Helper T cell (primary cell): ENCODE results near the gene C5orf47.

GRCh38 chr5:173423220-173423930 lies 95.2 kb upstream of the STC2 start:
- PRO-cap, 2 experiments, result no peak in any of the 2 experiments

DNA sequence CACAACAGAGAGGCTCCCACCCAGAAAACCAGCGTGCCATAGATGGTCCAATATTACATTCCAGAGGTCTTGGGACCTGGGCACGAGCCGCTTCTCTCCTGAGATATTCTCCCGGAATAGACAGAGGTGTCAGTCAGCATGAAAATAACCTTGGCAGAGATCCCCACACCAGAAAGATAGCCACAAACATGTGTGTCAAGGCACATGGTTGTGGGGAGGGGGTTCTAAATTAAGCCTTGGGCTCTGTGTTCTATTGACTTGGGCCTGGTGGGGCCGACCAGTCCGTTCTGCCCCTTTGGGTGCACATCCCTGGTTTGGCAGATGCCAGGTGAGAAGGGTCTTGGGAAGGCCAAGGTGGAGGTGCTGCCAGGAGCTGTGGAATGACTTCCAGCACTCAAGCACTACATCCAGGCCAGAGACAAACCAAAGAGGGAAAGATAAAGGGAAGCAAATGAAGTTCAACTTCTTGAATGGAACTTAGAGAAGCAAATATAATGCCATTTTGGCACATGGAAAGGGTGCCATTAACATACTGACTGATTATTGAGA lies 78.3 kb downstream of the BOD1 start:
- PRO-cap, 2 experiments, result no peak in any of the 2 experiments

GRCh38 chr5:173673730-173674306 lies 57.4 kb upstream of the BOD1 start:
- PRO-cap, 2 experiments, result no peak in any of the 2 experiments

GRCh38 chr5:173714555-173715324 lies 98.3 kb upstream of the BOD1 start:
- PRO-cap, 2 experiments, result no peak in any of the 2 experiments

GRCh38 chr5:173728836-173729236 lies 112.4 kb upstream of the BOD1 start:
- PRO-cap, 2 experiments, result no peak in any of the 2 experiments

DNA sequence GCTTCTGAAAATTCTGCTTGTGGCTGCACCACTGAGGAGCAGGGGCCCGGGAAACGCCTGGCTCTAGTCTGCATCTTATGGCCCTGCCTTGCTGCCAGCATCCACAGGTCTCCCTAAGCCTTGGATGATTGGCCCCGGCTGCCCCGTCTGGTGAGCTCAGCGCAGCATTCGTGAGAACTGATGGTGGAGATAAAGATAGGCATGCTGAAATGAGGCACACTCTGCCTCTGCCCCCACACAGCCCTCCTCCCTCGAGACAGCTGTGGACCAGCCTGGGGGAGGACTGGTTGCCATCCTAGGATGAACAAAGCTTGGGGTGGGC lies 62.9 kb upstream of the CPEB4 start:
- PRO-cap, 2 experiments, result no peak in any of the 2 experiments

DNA sequence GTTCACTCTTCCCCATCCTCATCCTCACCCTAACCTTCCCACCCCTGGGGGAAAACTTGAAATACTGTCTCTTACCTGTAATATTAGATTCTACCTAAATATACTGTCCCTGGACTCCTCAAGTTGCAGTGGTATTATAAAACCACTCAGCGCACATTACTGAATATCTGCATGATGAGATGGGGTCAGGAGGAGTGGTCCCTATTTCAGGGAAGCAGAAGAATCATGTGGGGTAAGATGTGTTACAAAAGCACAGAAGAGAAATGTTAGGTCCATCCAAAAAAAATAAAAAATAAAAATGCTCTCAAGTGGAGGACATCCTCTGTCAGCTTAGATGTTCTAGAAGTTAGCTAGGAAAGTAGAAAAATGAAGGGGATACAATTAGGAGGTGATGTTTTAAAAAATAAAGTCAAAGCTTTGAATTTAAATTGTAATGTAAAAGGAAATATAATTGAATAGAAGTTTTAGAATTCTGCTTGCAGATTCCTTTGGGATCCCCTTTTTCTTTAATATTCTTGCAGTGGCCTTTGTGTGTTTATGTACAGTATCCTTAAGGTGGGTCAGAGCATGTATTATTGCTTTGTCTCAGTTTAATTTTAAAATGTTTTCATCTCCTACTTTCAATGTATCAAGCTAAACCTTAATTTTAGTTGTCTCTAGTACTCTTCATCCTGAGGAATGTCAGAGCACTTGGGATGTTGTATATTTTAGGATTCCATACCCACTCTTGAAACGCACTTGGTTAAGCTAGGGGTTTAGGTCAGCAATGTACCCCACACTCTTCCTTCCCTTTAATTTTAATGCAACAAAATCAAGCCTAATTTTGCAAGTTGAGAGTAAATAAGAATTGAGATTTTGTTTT lies 20.5 kb downstream of the CPEB4 start:
- PRO-cap, 2 experiments, result no peak in any of the 2 experiments

DNA sequence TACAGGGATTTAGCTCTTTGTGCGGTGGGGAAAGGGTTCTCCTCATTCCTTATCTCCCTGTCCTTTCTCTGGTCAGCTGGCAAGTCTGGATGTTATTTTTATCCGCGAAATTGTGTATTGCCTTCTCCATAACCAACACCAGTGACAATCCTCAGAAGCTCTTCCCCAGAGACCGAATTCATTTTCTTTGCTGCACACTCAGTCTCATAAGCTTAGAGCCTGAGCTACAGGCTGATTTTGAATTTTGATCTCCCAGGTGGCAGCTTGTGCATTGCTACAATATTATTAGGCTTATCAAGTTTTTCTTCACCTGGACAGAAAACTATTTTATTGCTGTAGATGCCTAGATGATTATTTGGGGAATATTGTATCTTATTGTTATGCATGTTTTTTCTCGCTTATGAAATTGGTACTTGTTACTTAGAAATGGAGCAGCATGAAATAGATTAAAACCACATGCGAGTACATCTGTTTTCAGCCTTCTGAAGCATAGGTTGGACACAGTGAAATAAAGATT lies 27.3 kb downstream of the CPEB4 start:
- PRO-cap, 2 experiments, result no peak in any of the 2 experiments

- PRO-cap, 2 experiments, result no peak in any of the 2 experiments
These were observed 31.9 kb downstream of the CPEB4 start for GRCh38 chr5:173920051-173920474.

GRCh38 chr5:173947608-173948233 lies 41.2 kb upstream of the C5orf47 start:
- PRO-cap, 2 experiments, result no peak in any of the 2 experiments

- PRO-cap, 2 experiments, result no peak in any of the 2 experiments
These were observed 16.1 kb upstream of the C5orf47 start for GRCh38 chr5:173972548-173973592.

- PRO-cap, 2 experiments, result no peak in any of the 2 experiments
These were observed at the start of gene C5orf47 for GRCh38 chr5:173989102-173989728. Gene C5orf47, plus strand, starts transcription at chr5:173989170.

DNA sequence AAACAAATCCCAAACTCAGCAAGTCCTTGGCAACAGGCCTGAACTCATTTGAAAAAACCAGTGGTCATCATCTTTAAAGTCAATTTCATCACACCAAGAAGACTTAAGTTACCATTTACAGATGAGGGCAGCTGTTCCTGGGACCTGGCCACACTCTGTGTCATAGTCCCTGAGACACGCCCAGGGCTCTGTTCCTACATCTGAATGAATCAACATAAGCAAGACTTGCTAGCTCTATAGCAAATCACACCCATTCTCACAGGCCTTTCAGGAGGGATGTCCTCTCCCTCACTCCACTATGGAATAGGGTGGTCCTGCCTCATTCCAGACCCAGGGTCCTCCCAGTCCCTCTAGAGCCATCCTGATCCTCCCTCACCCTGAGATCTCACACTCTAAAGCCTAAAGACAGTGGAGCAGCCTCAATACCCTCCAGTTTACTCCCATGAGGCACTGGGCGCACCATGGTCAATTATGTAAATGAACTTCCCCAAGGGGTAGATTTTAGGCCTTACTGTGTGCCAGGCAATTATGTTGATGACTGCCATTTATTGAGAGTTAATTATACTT lies 142.9 kb downstream of the NSG2 start:
- PRO-cap, 2 experiments, result no peak in any of the 2 experiments

- PRO-cap, 2 experiments, result no peak in any of the 2 experiments
These were observed 3.4 kb upstream of the MSX2 start for GRCh38 chr5:174720863-174721591.

DNA sequence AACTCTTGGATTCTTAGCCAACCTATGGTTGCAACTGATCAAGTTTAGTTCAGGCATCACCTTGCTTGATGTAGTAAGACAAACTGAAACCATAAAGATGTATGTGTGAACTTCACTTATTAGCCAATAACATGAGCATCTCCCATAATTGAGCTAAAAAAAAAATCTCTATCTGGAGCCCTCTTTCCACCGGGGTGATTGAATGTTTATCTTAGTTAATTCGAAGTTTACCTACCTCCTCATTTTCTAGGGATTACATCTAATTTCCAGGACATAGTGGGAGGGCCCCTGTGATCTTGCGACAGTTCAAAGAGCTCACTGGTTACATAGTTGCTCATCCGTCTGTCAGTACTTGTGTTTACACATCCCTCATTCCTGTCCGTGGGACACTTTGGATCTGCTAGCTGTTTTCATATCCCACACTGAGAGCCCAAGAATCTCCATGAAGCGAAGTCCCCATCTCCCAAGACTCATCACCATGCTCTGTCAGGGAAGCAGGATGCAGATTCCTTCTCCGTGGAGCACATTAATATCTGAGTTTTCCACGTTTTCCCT lies 10.4 kb upstream of the SFXN1 start:
- PRO-cap, 2 experiments, result no peak in any of the 2 experiments

GRCh38 chr5:175696364-175696743 lies 38.5 kb downstream of the HRH2 start:
- PRO-cap, 2 experiments, result no peak in any of the 2 experiments

GRCh38 chr5:175797479-175798108 lies 73.8 kb upstream of the CPLX2 start:
- PRO-cap, 2 experiments, result no peak in any of the 2 experiments

DNA sequence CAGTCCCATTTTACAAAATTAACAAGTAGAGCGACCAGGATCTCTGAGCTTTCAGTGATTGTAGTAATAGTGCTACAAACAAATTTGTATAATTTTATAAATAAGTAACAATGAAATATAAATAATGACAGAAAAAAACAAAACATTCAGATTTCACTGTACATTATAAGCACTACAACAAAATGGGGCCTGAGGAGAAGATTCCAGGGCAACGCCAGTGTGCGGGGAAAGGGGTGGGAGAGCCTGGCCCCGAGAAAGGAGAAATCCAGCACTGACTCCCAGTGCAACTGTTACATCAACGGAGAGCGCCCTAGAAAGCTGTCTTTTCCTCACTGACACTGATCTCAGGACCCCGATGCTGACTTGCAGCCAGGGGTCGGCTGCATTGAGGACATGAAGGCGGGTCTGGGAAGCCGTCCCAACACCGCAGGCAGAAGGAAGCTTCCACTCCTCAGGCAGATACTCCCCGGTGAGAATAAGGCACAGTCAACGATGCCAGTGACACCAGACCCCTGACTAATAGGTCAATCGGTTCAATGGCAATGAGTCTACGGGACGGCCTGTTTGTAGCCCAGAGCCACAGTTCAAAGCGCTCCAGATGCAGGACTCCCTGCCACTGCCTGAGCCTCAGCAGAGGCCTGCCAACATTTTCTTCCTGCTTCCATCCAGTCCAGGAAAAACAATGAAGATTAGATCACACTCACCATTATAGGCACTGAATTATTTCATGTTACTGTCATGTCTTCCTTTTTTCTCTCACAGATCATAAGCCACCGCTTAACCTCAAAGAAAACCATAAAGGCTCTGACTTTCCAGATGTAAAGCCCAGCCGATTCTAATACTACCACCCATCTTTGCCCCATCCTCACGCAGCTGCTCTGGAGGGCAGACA lies 84.6 kb upstream of the SIMC1 start:
- PRO-cap, 2 experiments, result no peak in any of the 2 experiments

DNA sequence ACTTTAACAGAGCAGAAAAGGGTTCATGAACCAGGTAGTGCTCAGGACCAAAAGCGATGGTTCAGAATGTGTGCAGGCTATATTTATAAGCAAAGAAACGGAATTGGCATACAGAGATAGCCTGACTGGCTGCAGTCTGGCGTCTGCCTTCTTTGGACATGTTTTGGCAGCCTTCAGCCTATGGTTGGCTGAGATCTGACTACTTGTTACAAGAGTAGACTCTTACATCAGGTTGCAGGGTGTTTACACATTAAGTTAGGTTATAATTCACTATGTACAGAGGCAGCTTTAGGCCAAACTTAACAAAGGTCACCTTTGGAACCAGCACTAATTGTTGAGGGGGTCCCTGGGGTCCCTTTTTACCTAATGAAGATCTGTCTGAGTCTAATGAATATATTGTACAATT lies 6.9 kb downstream of the NOP16 start:
- PRO-cap, 2 experiments, result no peak in any of the 2 experiments

- PRO-cap, 2 experiments, result peak in 2 of 2 experiments; most common plus-strand start chr5:176389198 (in 1); most common minus-strand start chr5:176388995 (in 1)
These were observed 806 bp downstream of the HIGD2A start for GRCh38 chr5:176388893-176390221.